Mammary epithelial cell (primary cell): ENCODE measurements around a stretch of chr14.

DNA sequence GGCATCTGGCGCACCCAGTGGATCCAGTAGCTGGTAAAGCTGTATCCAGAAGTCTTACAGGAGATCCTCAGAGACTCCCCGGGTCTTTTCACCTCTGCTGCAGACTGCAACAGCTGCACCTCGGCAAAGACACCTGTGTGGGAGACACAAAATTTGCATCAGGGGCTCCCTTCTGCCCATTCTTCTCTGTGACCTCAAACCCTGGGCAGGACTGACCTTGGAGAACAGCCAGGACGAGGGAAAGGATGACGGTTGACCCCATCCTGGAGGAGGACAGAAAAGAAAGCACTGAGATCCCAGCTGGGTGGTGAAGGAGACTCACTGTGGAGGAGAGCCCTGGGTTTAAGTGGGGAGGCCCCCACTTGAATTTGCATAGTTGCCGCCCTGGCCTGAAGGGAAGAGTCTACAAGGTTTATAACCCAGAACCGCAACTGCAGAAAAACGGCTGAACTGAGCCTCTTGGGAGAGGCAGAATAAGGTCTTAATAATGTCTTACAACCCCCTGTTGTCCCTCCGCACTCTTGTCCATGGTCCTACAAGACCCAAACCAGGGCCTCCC lies 1325.0 kb downstream of the TMEM121 start:
- CAGE, long polyA plus RNA = no peak
- RRBS = 66% methylated on average over 1 of the region's 9 CpGs